SJSA1 (cell line): ENCODE measurements around a stretch of chr7.

DNA sequence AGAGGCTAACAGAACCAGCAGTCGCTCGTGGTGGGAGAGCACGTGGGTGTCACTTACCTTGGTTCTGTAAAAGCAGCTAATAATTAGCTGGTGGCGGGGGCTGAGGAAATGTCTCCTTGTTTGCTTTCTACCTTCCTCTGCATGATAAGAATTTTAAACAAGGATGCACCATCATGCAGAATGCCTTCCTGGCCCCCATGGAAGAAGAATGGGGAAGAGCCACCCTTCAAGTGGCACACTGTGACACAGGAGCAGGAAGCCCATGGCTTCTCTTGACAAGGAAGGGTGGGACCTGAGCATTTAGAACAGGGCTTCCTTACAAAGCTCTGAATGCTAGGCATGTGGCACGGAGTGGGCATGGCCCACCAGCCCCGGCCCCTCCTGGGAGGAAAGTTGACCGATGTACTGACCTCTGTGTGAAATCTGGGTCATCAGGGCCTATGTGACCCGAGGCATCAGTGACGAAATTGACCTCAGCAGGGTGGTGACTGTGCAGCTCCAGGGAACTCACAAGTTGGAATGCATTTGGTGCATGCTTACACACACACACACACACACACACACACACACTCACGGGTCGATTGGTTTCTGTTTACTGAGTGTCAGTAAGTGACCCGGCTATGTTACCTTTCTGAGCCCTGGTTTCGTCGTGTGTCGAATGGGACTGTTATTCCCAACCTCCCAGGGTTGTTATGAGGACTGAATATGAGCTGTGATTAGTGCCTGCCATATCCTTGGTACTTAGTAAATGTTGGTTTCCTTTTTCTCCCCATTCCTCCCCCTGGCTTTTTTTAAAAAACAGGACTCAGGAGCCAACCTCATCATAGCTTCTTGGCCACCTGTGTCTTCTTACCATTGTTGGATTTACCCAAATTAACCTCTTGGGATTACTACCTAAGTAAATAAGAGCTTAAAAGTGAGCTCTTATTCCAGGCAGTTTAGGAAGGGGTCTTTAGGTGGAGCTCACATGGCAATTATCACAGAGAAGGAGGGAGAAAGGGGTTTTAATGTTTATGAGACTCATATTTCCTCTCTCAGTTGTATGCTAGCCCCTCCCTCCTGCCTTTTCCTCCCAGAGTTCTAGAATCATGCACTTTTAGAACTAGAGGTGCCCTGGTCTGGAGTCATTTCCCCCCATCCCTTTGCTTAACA is 94.1 kb downstream of the MATCAP2 start:
- RAMPAGE, long total RNA: no peak

DNA sequence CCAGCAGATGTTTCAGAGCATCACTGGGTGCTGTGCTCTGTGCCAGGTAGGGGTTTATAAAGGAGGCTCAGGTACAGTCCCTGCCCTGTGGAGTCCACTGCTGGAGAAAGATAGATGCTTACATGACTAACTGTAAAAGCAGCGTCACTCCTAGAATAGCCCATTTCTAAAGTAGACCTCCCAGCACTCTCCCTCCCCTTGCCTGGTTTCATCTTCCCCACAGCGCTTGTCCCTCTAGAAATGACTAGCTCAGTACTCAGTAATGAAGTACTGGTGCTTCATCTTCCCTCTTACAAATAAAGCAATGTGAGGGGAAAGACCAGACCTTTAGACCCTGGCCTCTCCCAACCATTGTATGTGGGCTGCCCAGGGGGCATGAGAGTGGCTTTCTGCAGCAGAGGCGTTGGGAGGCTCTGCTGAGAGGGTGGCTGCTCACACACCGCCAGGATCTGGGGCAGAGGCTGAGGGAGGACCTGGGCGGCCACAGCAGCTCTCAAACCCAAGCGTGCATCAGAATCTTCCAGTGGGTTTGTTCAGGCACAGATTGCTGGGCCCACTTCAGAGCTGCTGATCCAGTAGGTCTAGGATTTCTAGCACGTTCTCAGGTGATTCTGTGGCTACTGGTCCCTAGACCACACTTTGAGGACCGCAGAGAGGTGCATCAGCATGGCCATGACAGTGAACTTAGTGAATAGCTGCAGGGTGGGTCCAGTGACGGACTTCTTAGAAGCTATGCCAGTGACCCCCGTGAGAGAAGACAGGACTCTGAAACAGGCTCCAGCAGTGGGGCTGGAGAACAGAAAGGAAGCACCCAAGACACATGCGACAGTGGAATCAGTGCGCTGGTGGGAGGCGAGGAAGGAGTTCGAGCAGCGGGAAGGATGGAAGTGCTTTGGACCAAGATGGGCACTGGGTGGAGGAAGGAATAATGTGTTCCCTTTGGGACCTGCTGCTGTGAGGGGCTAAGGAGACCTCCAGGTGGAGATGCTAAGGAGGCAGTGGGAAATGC is 87.5 kb downstream of the MATCAP2 start:
- RAMPAGE, long total RNA: no peak

- RAMPAGE, long total RNA: no peak
These were observed 63.8 kb downstream of the MATCAP2 start for GRCh38 chr7:36302936-36303883.

DNA sequence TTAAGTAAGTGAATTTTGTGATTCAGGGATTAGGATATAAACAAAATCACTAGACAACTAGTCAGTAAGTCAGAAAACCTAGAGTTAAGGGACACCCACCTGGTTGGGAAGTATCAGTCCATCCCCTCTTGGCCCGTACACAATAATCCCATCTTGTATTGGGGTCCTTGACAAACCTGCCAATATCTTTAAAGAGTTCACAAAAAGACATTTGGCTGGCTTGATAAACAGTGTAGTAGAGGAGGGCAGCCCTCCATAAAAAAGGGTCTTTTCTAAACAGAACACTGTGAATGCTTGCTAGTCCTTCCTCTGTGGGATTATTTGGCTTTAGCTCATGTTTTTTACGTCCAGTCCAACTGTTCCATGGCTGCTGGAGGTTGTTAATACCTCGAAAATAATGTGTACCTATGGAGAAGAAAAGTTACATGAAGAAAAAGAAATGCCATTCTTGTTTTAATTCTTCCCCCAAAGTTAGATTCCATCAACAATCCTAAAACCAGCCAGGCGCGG is 33.2 kb downstream of the MATCAP2 start:
- RAMPAGE, long total RNA: no peak

- RAMPAGE, long total RNA: no peak
These were observed 607 bp downstream of the ANLN start for GRCh38 chr7:36390281-36390657.

DNA sequence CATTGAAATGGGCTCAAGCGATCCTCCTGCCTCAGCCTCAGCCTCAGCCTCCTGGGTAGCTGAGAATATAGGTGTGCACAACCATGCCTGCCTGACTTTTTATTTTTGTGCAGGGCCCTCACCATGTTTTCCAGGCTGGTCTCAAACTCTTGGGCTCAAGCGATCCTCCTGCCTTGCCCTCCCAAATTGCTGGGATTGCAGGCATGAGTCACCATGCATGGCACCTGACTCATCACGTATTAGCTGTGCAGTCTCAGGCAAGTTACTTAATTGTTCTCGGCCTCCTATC is 117.1 kb downstream of the ANLN start:
- RAMPAGE, long total RNA: no peak

- RAMPAGE, long total RNA: no peak
These were observed 60.7 kb upstream of the AOAH start for GRCh38 chr7:36784789-36785665.

- RAMPAGE, long total RNA: no peak
These were observed 166.5 kb upstream of the AOAH start for GRCh38 chr7:36890648-36891262.

DNA sequence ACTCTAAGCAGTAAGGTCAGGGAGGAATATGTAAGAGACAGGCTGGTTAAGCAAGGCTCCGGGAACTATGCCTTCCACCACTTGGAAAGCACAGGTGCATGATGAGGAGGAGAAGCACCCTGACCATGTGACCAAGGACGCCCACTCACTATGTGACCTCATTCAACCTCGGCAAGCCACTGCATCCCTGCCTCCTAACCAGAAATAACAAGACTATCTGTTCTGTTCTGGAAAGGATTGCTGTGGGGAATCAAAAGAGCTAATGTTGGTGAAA is 218.4 kb downstream of the ELMO1 start:
- RAMPAGE, long total RNA: no peak

GRCh38 chr7:37385510-37386307 is 63.0 kb downstream of the ELMO1 start:
- RAMPAGE, long total RNA: no peak

DNA sequence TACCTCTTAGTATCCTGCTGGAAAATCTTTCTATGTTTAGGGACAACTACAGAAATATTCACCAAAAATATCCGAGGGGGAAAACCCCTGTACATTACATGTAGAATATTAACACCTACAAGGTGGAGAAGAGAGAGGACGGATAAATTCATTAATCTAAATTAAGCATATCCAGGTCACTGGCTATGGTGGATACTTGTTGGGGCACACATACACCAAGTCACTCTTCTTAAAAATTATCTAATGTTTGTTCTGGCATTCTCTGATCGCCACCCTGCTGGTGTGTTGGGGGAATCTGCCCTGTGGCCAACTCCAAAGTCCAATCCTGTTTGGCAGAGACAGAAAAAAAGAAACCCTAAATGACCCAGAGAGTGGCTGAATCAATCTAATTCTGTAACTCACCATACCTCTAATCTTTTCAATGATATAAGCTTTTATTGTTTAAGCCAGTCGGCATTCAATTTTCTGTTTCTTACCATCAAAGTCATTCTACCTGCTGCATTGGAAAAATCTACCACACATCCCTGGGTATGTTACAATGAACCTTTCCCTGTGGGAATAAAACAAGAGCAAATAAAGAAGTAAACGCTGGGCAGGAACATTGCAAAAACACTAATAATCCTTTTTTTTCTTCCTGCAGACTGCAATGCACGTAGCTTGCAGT is 34.3 kb downstream of the ELMO1 start:
- RAMPAGE, long total RNA: no peak

GRCh38 chr7:37444846-37445784 is 3.5 kb downstream of the ELMO1 start:
- RAMPAGE, long total RNA: no peak

- RAMPAGE, long total RNA: no peak
These were observed 876 bp upstream of the ELMO1 start for GRCh38 chr7:37449549-37449930.

DNA sequence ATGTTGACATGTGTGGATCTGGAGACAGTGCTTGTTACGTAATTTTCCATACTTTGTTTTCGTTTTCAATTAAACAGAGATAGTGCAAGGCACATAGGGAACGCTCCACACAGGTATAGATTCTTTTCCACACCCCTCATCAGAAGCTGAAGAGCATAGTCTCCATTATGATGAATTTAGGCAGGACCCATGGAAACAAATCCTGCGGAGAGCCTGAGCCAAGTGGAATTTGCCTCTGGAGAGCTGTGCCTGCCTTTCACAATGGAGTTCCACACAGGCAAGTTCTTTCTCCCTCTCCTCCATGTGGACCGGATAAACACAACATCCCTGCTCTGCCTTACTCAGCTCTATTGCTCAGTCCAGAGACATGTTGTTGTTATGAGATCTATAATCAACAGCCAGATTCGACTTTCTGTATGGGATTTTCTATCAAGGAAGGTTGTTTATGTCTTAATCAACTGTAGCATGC is 59.4 kb upstream of the ELMO1 start:
- RAMPAGE, long total RNA: no peak

DNA sequence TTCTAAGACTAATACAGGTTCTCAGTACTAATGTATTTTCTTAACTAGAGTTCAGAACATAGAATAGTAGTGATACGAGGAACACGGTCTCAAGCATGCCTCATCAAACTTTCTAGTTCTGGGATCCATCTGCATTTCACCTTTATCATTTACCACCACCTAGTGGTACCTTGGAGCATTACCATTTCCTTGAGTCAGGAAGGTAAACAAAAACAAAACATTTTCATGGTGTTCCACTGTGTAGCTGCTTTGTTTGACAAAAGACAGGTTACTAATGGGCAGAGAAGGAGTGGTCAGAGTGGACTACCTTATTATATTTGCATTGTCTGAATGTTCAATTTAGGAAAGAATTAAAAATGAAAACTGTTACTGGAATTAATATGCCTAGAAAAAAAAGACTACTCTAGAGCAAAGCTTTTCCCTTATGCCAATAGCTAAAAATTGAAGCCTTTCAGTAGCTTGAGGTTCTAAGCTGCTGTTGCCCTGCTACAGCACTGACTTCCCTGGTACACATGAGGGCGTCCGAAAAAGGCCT is 44.5 kb downstream of the STARD3NL start:
- RAMPAGE, long total RNA: no peak

GRCh38 chr7:38232765-38233764 is 55.0 kb downstream of the STARD3NL start:
- RAMPAGE, long total RNA: no peak

- RAMPAGE, long total RNA: no peak
These were observed 74.8 kb downstream of the STARD3NL start for GRCh38 chr7:38252852-38253203.

- RAMPAGE, long total RNA: no peak
These were observed 128.8 kb downstream of the STARD3NL start for GRCh38 chr7:38306792-38307335.

DNA sequence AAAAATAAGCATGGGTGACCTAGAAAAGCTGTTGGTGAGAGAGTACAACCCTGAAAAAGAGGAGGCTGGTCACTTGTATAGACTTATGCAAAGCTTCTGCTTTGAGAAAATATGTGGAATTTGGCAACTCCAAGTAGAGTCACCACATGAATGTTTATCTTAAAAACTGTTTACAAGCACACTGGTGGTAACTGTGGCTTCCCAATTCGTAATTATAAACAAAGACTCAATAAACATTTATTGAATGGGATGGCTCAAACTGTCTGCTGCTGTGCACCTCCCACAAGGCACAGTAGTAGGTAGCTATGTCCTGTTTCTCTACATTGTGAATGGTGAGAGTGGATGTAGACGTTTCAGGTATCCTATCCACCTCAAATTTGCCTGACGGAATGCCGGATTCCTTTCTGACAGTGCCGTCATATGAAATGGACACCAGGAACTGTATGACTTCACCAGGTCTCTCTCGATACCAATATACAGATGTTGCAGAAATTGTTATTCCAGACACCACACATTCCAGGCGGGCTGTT is 138.8 kb downstream of the STARD3NL start:
- RAMPAGE, long total RNA: no peak

- RAMPAGE, long total RNA: no peak
These were observed 140.8 kb downstream of the STARD3NL start for GRCh38 chr7:38318557-38319454.